Metastatic Lung Carcinoma in the Adrenal Gland (tissue), 1 donor: ENCODE results near the genes MRPL30 and LONRF2.

DNA sequence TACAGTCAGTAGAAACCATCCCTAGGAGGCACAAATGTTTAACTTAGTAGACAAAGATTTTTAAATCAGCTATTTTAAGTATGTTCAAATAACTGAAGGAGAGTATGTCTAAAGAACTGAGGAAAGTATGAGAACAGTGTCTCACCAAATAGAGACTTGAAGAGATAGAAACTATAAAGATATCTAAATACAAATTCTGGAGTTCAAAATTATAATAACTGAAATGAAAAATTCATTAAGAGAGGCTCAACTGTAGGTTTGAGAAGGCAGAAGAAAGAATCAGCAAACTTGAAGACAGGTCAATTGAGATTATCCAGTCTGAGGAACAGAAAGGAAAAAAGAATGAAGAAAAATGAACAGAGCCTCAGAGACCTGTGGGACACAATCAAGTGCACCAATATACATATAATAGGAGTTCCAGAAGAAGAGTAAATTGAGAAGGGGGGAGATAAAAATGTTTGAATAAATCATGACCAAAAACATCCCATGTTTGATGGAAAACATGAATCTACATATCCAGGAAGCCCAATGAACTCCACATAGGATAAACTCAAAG lies 80.2 kb downstream of the COA5 start:
- PRO-cap, result no peak

DNA sequence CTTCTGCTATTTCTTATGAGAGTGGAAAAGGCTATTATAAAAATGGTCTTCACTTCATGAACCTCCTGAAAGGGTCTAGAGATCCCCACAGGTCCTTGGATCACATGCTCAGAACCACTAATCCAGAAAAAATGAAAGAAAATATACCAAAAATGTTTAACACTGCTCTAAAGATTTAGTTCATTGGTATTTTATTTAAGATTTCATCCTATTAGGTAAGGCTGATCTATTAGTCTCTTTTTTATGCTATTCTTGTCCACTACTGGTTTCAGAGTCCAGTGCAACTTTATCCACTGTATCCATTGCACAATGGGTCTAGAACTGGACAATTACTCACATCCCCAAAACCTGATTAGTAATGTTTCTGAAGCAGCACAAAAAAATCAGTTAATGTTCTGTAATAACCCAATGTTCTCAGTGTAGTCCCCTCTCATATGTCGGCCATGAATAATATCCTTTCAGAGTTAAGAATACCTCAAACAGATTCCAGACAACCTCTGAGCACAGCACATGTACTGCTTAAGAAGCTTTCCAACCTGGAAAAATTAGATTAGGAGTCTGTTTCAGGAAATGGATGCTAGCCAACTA lies 29.8 kb downstream of the MGAT4A start:
- PRO-cap, result no peak

DNA sequence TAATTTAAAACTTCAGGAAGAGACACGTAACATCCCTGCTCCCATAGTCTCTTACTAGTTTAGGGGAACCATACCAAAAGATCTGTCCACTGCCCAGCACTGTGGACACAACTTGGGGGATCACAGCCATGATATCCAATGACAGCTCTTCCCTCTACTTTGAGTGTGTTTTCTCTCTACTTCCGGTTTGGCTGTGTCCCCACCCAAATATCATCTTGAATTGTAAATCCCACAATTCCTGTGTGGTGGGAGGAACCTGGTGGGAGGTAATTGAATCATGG lies 1.5 kb upstream of the MGAT4A start:
- PRO-cap, result no peak

DNA sequence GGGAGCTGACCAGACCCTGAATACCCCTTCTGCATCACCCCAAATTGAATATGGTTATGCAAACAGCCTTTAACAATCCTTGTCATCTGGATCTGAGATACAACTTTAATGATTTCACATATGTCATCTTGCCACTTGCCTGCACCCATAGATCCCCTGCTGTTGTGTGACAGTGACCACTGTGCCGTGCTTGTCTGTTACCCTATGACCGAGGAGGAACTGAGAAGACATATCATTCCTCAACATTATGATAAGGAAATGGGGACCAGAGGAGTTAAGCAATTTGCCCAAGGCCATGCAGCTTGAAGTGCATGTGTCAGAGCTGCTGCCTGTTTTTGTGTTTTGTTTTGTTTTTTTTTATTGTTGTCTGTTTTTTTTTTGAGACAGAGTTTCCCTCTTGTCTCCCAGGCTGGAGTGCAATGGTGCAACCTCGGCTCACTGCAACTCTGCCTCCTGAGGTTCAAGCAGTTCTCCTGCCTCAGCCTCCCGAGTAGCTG lies 29.3 kb upstream of the MGAT4A start:
- PRO-cap, result no peak

- PRO-cap, result no peak
These were observed 44.8 kb upstream of the MGAT4A start for GRCh38 chr2:98775793-98776142.

GRCh38 chr2:99180598-99181678 lies at the start of gene MRPL30:
TSS of gene MRPL30 (plus strand) at chr2:99181184.
- PRO-cap, result bidirectional peak, plus-strand start at chr2:99181152, minus-strand start at chr2:99180987; unidirectional peak, plus-strand start at chr2:99181442; unidirectional peak, plus-strand start at chr2:99181480

- PRO-cap, result no peak
These were observed 24.1 kb downstream of the EIF5B start for GRCh38 chr2:99360909-99362123.

- PRO-cap, result no peak
These were observed 63.6 kb downstream of the EIF5B start for GRCh38 chr2:99400459-99401507.

DNA sequence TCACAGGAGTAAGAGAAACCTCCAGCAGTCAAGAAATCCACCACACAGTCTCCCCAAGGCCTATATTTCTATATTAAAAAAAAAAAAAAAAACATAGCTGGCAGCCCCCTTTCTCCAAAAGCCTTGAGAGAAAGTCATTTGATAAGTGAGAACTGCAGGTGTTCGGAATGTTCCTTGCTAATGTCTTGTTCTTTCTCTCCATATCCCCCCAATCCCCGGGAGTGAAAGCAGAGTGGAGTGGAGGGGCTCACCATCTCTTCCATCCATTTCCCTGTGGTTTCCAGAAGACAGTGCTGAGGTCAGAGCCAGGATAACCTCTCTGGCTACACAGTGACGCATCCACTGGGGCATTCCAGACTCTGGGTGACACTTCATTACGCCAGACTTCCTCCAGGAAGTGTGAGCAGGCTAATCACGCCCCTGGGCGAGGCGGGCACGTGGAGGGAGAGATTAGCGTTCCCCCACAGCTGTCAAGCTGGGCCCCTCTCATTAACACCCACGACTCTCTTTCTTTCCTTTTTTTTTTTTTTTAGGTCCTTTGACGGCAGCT lies 274.8 kb downstream of the AFF3 start:
- PRO-cap, result no peak

DNA sequence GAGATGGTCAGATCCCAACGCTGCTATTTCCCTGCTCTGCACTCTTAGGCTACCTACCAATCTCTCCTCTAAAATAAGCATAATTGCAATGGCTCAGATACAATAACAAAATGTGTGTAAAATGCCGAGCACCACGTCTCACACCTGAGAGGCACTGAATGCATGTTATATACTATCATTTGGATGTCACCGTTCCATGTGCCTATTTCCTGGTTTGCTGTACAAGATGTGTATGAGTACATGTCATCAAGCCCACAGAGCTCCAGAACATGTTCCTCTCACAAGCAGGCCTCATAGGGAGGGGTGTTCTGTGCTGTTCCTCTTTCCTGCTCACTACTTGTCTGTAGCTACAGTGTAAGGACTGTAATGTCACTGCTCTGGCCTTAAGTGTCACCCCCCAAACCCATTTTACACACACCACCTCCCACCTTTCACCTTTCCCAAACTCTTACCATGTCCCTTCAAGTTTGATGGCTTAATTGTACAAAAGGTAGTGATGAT lies 1.9 kb downstream of the AFF3 start:
- PRO-cap, result no peak

DNA sequence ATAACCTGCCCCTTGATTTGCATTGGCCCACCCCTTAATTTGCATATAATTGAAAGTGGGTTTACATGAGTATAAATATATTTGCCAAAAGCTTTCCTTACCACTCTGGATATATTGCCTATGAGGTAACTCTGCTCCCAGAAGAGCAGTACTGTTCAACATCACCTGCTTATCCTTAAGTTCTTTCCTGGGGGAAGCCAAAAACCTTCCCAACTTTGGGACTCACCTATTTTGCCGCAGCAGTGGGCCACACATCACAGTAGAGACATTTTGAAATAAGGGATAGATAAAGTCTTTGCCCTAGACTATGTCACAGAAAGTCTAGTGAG lies 36.0 kb upstream of the AFF3 start:
- PRO-cap, result no peak

DNA sequence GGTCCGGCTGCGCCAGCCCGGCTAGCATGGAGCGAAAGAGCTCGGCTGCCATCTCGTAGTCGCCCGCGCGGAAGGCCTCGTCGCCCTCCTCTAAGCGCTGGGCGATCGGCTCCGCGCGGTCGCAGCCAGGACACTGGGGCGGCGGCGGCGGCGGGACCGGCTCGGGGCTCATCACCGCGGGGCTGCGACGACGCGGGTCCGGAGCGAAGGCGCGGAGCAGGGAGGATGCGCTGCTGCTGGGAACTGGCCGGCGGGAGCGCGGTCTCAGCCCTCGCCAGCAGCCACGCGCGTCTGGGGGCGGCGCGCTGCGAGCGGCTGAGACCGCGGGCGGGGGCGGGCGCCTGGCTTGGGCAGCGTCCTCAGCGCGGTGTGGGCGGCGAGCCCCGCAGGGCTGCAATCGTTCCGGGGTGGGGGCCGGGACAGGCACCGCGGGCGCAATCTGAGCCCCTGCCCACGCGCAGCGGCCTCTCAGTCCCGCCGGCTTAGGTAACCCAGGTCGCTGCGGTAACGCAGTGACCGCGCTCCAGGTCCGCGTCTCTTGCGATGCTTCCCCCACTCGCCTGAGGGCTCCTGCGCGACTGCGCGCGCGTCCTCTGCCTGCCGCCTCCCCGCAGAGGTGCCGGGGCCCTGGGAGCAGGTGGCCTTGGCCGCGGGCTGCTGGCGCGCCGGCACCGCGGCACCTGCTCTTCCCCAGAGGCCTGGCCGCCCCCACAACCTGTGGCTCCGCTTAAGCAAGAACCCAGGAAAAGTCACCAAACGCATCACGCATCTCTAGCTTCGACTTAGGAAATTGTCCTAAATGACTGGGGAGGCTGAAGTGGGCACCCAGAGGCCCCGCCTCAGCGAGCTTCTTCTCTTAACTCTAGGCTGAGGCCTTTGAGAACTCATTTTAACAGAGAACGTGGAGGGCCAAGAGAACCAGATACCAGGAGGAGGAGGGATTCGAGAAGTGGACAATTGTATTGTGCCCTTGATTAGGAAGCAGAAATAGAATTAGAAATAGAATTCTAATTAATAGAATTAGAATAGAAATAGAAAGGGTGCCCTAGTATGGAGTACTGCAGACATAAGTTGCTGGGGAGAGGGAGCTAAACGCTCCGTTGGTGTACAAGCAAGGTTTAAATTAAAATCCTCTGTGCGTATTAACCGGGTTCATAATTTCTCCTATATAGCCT lies at the start of gene LONRF2:
Gene LONRF2 (minus strand): TSS at position 580 of the 1,175 bp plus-strand sequence.
- PRO-cap, result unidirectional peak, minus-strand start at position 245 of the sequence; unidirectional peak, minus-strand start at position 293 of the sequence

DNA sequence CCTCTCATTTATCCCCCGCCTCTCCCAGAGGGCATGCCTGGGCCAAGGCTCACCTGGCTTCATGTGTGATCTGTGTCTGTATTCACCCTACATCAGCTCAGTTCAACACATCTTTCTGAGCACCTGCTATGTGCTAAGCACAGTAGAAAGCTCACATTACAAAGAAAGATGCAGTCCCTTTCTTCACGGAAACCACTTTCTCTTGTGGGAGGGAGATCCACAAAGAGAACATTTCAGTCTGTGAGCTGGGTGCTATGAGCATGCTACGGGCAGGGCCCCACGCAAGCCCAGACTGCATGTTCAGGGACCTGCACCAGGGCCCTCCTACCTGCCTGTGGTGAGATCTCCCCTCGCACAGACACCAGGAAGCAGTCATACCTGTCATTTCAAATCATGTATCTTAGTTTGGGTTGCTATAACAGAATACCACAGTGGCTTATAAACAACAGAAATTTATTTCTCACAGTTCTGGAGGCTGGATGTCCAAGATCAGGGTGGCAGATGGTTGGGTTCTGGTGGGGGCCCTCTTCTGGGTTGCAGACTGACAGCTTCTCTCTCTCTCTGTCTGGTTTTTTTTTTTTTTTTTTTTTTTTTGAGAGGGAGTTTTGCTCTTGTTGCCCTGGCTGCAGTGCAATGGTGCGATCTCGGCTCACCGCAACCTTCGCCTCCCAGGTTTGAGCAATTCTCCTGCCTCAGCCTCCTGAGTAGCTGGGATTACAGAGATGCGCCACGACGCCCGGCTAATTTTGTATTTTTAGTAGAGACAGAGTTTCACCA lies 90.9 kb downstream of the PDCL3 start:
- PRO-cap, result no peak

GRCh38 chr2:100976782-100977501 lies 25.1 kb upstream of the RPL31 start:
- PRO-cap, result no peak

- PRO-cap, result no peak
These were observed 754 bp downstream of the RPL31 start for GRCh38 chr2:101002454-101003631.

DNA sequence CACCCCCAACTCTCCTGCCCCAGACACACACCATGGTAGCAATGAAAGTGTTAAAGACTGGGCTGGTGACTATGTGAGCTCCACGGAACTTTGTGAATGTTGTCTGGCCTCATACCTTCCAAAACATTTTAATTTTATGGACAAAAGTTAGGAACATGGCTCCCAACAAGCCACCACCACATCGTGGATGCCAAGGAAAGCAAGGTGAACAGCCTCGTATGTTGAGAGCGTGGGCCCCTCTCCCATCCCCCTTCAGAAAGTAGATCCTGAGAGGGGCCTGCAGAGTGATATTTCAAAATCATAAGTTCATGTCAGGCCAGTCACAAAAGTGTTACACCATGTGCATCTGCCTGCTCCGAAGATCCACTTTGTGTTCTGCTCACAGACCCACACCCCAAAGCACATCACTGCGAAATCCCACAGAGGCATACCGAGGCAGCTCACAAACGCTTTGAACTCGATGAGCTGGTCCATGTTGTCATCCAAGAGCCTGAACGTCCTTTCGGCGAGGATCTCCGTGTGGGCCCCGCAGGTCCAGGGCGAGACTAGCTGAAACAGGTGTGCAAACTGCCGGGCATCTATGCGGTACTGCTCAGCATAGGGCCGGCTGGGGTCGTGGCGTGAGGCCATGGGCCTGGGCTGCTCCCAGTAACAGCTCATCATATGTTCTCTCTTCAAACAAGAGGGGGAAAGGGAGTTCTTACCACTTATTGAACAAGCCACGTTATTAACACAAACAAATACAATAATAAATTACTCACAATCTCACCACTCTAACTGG lies 20.0 kb downstream of the RPL31 start:
- PRO-cap, result no peak

- PRO-cap, result bidirectional peak, plus-strand start at chr2:101149757, minus-strand start at chr2:101149527
These were observed 1.5 kb downstream of the TBC1D8 start for GRCh38 chr2:101149239-101150452.

DNA sequence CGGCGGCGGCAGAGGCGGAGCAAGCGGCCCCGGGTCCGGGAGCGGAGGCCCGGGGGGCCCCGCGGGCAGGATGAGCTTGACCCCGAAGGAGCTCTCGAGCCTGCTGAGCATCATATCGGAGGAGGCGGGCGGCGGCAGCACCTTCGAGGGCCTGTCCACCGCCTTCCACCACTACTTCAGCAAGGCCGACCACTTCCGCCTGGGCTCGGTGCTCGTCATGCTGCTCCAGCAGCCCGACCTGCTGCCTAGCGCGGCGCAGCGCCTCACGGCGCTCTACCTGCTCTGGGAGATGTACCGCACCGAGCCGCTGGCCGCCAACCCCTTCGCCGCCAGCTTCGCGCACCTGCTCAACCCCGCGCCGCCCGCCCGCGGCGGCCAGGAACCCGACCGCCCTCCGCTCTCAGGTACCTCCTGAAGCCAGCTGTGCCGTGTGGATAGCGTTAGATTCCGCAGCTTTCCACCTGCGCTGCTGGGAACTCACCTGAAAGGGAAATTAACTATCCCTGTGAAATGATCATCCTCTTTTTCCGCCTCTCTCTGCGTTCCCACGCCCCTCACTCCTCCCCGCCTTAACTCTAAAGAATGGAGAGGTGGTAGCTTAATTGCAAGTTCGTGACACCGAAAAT lies 502 bp downstream of the CNOT11 start:
- PRO-cap, result unidirectional peak, plus-strand start at position 113 of the sequence

DNA sequence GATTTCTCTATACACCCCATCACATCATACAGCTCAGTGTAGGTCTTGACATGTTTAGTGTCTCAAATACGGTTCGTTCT lies 855 bp downstream of the CNOT11 start:
- PRO-cap, result no peak

DNA sequence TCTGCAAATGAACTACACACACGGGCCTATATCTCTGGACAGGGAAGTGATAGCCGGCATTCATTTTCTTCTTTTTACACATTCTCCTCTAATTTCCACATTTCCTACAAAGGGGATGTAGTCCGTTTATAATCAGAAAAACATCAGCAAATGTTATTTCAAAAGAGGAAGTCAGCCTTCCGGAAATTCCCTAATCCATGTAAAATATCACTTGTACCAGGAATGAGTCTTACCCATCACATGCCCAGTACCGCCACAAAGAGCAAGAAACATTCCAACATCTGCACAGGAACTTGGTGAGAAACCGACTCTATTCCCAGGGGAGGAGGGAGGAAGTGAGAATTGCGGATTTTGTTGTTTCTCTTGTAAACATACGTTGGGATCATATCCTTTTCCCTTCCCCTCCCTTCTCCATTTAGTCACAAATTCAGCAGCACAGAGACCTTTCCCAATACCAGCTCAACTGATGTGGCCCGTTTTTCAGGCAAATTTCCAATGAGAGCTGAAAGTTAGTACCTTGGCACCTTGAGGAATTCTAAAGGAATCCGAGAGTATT lies 10.7 kb downstream of the RFX8 start:
- PRO-cap, result no peak